Rectum (tissue), 1 donor: ENCODE measurements around a stretch of chr5.

GRCh38 chr5:172180845-172181408 is 7.1 kb downstream of the STK10 start:
- PRO-cap = no peak

GRCh38 chr5:172188443-172188996 is 496 bp upstream of the STK10 start:
- PRO-cap = bidirectional peak, plus-strand start at chr5:172188499, minus-strand start at chr5:172188192

DNA sequence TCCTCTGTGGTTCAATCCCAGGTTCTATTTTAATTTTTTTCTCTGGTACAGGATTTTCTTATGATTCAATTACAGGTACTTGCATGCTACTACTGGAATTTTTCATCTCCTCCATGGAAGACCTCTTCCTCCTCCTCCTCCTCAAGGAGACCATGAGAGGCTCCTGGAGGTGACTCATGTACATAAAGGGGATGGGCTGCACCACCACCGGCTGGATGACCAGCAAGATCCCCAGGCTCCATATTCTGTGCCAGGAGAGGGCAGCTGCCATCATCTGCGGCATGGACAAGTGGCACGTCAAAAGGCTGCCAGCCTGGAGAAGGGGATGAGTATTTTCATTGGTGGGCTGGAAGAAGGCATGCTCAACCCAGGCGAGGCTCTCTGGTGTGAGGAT is 28.8 kb downstream of the UBTD2 start:
- PRO-cap = no peak

GRCh38 chr5:172275469-172276188 is 7.9 kb downstream of the UBTD2 start:
- PRO-cap = no peak

- PRO-cap = no peak
These were observed 43.6 kb downstream of the SH3PXD2B start for GRCh38 chr5:172410709-172411047.

- PRO-cap = bidirectional peak, plus-strand start at chr5:172570101, minus-strand start at chr5:172570028
These were observed 70.9 kb upstream of the NEURL1B start for GRCh38 chr5:172569880-172570771.

- PRO-cap = bidirectional peak, plus-strand start at chr5:172642610, minus-strand start at chr5:172642369; bidirectional peak, plus-strand start at chr5:172642691, minus-strand start at chr5:172642664; bidirectional peak, plus-strand start at chr5:172642731, minus-strand start at chr5:172642730
These were observed 1.7 kb downstream of the NEURL1B start for GRCh38 chr5:172642516-172643340.

DNA sequence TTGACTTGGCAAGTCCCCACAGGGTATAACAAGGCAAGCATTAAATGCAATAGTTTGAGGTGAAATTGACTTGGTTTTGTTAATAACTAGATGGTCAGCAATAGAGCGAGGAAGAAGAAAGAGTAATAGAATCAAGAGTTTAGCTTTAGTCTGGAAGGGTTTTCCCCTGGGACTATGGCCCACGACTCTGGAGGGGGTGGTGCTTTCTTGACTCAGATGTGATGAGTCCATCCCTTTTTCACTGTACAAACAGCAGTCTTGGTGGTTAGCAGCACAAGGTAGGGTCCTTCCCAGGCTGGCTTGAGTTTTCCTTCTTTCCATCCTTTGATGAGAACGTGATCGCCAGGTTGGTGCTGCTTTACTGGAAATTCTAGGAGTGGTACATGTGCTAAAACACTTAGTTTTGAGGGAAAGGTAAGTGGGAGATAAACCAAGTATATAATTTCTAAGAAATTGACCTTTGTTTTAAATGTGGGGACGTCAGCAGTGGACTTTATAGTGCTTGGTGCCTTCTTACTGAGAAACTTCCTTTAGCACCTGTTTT is 11.7 kb downstream of the NEURL1B start:
- PRO-cap = no peak

DNA sequence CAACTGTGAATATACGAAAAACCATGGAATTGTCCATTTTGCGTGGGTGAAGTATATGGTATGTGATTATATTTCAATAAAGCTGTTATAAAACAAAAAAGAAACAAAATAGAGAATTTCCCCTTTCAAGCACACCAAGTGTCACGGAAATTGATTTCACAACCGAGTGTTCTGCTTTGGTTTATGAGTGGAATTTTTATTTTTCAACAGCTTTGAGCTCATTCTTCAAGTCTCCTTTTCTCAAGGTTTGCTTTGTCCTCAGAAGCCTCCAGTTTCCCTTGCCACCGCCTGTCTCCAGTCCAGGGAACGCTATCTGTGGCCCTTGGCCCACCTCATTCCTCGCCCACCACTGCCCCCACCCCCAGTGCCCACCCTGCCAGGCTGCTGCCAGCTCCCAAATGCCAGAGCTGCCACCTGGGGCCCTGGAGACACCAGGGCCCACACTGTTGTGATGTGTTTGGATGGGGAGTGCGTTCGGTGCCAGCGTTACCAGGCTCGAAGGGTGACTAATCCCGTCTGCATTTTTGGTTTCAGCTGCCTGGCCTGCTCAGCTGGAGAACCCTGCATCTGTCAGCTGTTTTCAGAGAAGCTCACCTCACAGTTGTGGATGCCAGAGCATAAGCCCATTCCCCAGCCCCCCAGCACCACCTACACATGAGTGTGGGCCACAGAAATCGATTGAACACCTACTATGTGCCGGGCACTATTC is 30.3 kb downstream of the DUSP1 start:
- PRO-cap = unidirectional peak, plus-strand start at position 466 of the sequence

DNA sequence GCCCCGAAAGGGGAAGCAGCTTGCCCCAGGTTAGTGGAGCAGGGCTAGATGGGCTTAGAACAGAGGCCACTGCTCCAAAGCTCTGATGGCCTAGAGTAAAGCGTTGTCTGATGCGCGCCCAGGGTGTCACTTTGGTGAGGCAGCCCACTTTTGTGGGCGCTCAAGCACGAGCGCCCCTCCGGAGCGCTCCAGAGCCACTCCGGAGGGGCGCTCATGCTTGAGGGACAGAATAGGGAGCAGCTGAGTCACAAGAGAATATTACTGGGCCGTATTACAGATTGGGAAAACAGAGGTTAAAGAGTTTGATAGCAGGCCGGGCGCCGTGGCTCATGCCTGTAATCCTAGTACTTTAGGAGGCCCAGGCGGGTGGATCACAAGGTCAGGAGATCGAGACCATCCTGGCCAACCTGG is 7.0 kb downstream of the DUSP1 start:
- PRO-cap = no peak

DNA sequence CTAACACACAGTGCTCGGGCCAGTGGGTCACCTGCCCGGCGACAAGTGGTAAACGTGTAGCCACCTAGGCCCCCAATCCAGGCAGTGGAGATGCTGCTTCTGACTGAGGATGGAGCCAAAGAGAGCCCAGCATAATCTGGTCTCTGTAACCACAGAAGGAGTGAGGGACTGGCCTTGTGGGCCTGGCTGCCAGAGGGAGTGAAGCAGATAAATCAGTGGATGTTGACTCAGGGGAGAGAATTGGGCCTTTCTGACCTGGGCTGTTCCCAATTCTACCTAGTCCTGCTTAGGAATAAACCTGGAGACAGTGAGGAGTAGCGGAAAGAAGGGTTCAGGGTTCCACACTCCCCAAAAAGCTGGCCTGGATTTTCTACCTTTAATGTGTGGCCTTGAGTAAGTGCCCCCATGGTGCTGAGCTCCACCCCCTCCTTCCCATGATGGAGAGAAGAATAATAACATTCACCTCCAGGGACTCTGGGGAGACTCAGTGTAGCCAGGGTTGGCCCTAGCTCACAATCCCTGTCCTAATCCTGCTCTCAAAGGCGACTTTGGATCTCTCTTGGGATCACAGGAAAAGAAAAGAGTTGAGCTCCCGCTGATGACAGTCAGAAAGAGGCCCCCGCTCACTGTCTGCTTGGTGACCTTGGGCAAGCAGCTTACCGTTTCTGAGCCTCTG is 2.9 kb upstream of the DUSP1 start:
- PRO-cap = no peak

DNA sequence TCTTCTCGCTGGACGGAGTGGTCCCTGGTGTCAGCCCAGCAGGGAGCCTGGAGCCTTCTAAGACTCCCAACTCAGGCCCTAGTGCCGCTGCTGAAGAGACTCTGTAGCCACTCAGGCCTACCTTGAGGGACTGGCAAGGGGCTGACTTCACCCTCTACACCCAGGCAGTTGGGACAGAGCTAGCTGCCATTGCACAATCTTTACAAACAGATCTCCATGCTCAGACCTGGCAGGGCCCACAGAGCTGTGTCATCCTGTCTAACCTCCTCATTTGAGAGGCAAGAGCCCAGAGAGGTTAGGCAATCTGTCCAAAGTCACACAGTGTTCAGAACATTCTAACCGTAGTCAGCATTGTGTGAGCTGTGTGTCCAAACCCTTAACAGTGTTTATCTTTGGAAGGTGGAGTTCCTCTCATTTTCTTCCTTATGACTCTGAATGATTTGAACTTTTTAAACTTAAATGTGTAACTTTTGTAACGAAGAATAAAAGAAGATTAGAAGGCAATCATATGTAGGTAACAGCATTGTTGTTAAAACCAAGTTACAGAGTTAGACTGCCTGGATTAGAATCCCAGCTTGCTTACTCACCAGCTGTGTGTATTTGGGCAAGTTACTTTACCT is 4.6 kb upstream of the DUSP1 start:
- PRO-cap = bidirectional peak, plus-strand start at position 496 of the sequence, minus-strand start at position 273 of the sequence

GRCh38 chr5:172776082-172776652 is 5.2 kb upstream of the DUSP1 start:
- PRO-cap = bidirectional peak, plus-strand start at chr5:172776505, minus-strand start at chr5:172776227

DNA sequence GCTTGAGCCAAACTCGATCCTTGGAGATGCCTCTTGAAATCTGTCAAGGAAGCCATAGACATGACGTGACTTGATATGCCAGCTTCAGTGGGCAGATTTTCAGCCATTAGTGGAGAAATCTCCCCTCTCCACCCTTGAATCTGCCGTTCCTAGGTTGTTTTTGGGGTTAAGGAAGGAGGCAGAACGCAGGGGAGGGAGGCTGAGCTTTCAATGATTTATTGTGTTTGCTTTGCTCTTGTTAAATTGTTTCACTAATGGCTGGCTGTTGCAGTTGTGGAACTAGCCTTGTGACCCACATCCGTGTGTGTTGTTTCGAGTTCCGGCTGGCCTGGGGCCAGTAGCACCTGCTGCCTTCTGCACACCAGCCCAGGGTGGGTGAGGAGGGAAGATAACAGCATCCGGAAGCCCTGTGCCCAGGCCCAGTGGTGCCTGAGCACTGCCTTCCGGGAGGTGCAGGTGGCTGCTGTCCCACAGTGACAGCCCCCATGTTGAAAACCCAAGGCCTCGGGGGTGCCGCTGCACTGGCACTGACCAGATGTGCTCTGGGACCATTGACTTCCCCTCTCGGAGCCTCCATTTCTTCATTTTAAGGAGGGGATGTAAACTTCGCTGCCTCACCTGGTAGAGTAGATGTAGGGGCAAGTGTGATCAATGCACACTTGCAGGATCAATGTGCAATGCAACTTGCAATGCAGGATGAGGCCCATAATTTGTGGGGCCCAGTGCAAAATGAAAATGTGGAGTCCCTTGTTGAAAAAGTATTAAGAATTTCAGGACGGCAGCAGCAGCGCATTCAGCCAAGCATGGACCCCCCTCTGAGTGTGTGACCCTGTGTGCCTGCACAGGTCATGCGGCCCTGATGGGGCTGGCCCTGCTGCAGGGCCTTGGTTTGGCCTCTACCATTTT is 3.7 kb downstream of the ERGIC1 start:
- PRO-cap = bidirectional peak, plus-strand start at position 436 of the sequence, minus-strand start at position 212 of the sequence

GRCh38 chr5:172849212-172850295 is 15.5 kb downstream of the ERGIC1 start:
- PRO-cap = bidirectional peak, plus-strand start at chr5:172850102, minus-strand start at chr5:172849949; bidirectional peak, plus-strand start at chr5:172850417, minus-strand start at chr5:172850181

DNA sequence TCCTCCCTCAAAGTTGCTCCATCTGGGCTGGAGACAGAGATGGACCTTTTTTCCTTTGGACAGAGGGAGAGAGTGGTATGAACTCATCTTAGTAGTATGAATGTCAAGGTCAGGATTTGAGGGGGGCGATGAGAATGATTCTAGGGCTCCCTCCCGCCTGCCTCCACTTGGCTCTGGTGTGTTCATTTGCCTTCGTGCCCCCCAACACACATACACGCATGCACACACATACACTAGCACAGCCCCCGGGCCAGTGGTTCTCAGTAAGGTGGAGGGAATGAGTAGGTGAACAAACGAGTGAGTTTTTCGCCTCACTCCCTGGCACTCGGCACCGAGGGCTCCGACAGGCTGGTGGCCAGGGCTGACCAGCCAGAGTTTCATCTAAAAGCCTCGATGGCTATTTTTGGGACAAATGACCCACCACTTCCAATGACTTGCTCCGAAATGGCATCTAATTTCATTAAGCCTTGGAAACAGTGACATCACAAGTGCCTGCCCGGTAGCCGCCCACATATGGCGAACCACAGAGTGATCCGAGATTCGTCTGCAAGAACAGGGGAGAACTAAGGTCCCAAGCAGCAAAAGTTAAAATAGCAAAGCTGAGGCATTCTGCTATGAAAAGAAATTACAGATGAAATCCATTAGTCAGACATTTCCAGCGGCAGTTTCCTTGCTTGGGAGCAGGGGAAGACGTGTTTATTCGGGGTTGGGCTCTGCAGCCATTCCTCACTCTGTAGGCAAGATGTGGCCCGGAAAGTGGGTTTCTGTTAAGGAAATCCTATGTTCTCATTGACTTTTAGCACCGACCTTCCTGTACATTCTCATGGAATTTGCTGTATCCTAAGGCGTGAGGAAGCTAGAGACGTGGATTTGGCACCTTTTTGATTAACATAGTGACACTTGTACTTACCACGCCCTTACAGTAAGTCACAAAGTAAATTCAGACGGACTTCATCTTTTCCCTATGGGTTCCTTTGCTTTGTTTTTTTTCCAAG is 44.8 kb downstream of the ERGIC1 start:
- PRO-cap = bidirectional peak, plus-strand start at position 699 of the sequence, minus-strand start at position 383 of the sequence

GRCh38 chr5:173243649-173244205 is 8.7 kb upstream of the NKX2-5 start:
- PRO-cap = no peak

GRCh38 chr5:173293794-173294549 is 34.2 kb downstream of the STC2 start:
- PRO-cap = no peak

GRCh38 chr5:173501018-173501646 is 115.3 kb downstream of the BOD1 start:
- PRO-cap = no peak

GRCh38 chr5:173753326-173754003 is 134.7 kb upstream of the CPEB4 start:
- PRO-cap = no peak